Measurements from ENCODE around the genes DDX19B, ST3GAL2, FCSK and CHST4.

- RRBS, result no CpG with 5 or more reads among the region's 15 CpGs
Observed at GRCh38 chr16:69942144-69942666, 8.9 kb upstream of the CLEC18A start.

- RRBS, result under 1% methylated on average over 3 of the region's 31 CpGs
Observed at GRCh38 chr16:70064575-70065411, 49.3 kb upstream of the PDPR start.

DNA sequence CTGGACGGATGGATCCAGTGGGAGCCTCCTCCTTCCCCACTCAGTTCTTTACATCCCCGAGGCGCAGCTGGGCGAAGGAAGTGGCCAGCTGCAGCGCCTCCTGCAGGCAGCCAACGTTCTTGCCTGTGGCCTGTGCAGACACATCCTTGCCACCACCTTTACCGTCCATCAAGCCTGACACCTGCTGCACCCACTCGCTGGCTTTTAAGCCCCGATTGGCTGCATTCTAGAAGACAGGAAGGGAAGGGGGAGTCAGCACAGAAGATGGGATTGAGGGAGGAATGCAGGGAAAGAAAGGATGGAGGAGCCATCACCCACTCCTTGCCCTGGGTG lies 907 bp upstream of the EXOSC6 start:
- RRBS, result no CpG with 5 or more reads among the region's 9 CpGs

GRCh38 chr16:70294612-70295076 lies 4.3 kb upstream of the DDX19B start:
- RRBS, result 97% methylated on average over 5 of the region's 26 CpGs

- RRBS, result 1% methylated on average over 11 of the region's 40 CpGs
Observed at GRCh38 chr16:70298906-70300064, at the start of gene DDX19B. TSS of gene DDX19B (plus strand) at chr16:70299186.

DNA sequence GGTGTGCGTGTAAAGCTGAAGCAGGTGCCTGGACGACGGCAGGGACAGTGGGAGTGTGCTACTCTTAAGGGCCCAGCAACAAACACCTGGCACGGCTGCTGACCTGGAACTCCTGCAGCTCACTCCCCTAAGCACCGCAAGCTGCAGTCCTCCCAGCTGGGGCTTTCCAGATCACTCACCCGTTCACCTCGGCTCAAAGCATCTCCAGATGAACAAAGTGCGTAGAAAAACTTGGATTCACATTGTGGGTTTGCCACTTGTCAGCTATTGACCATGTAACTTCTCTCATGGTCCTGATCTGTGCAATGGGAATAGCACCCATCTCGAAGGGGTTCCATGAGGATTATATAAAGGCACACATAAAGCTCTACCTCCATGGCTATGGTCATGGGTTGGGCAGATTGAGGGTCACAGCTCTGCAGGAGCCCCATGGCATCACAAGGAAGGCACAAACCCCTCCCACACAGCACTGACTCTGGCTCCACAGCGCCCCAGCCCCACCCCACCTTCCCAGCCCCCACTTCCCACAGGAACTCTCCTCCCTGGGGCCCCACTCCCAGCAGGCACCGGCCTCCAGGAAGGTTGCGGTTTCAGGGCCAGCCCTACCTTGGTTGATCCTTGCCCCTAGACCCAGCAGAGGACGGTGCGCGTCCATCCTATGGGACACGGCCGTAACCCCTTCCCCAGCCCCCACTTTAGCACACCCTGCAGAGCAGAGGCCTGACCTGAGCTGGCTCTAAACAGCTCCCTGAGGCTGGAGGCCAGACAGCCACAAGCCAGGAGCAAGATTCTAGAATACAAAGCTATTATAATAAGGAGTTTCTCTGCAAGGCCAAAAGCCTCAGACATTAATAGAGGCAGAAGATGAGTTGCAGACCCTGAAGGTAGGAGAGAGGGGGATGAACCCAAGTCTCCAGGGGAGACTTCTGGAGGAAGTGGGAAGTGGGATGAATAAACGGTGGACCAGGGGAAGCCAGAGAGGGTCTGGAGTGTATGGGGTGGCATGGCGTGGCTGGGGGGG lies 21.8 kb downstream of the ST3GAL2 start:
- RRBS, result no CpG with 5 or more reads among the region's 19 CpGs

DNA sequence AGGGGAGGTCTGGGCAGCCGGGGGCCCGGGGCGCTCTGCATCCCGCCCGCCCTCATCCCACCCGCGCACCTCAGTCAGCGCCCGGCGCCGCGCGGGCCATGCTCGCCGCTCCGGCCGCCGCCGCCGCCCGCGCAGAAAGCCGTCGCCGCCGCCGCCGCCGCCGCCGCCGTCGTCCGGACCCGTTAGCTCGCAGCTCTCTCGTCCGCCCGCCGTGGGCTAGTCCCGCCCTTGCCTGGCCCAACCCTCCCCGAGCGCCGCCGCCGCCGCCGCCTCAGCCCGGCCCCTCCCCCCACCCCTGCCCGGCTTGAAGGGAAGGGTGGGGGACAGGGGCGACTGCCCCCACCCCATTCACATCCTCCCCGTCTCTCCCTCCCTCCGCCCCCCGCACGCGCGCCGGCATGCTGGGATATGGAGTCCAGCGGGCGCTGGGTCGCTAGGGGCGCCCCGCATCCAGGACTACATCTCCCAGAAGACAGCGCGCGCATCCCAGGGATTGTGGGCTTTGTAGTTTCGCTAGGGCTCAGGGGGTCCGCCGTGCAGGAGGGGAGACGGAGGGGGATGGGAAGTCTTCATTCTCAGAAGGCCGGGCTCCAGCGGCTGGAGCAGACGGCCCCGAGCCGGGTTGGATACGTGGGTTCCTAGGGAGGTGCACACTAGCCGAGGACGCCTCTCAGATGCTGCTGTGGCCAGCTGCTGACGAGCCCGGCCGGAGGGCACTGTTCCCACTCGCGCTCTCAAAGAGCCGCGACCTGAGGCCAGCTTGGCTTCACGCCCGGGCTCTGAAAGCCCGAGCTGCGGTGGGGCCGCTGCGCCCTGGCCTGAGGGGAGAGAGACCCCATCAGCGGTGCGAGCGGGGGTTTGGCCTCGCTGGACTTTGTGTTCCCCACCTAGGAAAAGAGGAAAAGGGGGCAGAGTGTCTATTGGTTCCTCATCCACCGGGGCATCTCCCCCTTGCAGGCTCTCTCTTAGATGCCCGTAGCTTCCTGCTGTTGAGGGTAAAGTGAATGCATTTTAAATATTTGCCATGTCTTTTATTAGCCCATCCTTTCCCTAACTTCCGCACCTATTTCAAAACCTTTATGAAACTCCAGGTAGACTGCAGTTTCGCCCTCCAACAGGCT lies at the start of gene ST3GAL2:
TSS of gene ST3GAL2 (minus strand) at position 221 of the 1,121 bp plus-strand sequence.
- RRBS, result 2% methylated on average over 52 of the region's 99 CpGs

- RRBS, result 2% methylated on average over 48 of the region's 77 CpGs
Observed at GRCh38 chr16:70454005-70455117, at the start of gene FCSK. TSS of gene FCSK (plus strand) at chr16:70454595.

DNA sequence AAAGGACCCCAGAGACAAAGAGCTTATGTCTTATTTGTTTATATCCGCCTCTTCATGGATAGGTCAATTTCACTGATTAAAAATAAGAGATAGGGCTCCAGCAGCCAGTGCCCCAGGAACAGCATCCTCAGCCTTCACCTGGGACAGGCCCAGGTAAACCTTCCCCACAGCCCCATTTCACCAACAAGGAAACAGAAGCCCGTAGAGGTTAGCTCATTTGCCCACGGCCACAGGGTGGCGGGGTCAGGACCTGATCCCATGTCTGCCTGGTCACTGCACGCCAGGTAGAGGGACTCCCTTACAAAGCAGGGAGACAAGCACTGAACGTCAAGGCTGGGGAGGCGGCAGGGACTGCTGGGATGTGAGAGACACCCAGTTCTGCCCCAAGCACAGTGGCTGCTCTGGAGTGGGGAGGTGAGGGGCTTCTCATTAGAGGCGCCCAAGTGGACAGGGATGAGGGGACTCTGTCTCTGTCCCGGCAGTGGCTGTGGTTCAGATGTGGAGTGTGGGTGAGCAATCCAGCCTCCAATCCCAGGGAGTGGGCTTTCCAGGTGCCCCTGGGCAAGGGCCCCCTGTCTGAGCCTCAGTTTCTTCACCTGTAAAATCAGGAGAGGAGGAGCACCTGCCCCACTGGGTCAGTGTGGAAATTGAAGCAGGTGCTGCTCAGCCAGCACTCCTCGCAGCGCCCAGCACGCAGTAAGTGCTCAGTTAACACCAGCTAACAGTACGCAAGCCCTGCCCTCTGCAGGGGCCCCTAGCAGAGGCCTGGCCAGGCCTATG lies 3.0 kb downstream of the MTSS2 start:
- RRBS, result no CpG with 5 or more reads among the region's 13 CpGs

GRCh38 chr16:70692303-70693067 lies 6.6 kb upstream of the MTSS2 start:
- RRBS, result 84% methylated on average over 6 of the region's 19 CpGs

DNA sequence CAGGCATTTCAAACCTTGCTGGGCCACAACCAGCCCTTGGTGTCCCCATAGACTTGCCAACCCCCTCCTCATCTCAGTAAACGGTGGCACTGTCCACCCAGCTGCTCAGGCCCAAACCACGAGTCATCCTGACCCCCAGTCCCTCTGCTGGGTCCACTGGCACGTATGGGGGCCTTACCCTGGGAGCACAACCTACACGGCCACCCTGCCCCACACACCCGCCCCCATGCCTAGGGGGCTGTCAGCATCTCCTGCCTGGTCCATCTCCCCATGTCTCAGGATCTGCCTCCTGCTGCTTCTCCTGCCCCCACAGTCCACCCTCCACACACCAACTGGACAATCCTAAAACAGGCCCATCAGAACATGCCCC lies 15.5 kb upstream of the MTSS2 start:
- RRBS, result no CpG with 5 or more reads among the region's 5 CpGs

DNA sequence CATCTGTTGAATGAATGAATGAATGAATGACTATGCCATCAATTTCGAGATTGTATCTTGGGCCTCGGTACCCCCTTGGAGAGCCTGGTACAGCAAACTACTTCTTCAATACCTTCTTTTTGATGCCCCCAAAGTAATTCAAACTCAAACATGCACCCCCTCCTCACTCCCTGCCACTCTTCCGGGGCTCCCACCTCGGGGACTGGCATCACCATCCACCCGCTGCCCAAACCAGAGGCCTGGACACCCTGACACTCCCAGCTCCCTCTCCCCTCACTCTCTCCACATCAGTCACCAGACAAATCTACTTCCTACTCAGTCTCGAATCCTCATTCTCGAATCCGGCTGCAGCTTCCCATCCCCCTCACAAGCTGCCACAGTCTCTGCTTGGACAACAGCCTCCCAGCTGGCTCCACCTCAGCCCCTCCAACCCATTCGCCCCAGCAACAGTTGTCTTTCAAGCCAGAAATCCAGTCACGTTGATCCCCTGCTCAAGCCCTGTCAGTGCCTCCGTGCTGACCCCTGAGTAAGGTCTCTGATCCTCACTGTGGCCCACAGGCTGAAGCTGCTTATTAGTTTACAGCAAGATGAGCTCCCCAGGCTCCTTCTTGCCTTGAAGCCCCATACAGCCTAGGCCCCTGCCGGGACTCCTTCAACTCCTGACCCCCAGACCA lies 44.1 kb upstream of the MTSS2 start:
- RRBS, result no CpG with 5 or more reads among the region's 12 CpGs

DNA sequence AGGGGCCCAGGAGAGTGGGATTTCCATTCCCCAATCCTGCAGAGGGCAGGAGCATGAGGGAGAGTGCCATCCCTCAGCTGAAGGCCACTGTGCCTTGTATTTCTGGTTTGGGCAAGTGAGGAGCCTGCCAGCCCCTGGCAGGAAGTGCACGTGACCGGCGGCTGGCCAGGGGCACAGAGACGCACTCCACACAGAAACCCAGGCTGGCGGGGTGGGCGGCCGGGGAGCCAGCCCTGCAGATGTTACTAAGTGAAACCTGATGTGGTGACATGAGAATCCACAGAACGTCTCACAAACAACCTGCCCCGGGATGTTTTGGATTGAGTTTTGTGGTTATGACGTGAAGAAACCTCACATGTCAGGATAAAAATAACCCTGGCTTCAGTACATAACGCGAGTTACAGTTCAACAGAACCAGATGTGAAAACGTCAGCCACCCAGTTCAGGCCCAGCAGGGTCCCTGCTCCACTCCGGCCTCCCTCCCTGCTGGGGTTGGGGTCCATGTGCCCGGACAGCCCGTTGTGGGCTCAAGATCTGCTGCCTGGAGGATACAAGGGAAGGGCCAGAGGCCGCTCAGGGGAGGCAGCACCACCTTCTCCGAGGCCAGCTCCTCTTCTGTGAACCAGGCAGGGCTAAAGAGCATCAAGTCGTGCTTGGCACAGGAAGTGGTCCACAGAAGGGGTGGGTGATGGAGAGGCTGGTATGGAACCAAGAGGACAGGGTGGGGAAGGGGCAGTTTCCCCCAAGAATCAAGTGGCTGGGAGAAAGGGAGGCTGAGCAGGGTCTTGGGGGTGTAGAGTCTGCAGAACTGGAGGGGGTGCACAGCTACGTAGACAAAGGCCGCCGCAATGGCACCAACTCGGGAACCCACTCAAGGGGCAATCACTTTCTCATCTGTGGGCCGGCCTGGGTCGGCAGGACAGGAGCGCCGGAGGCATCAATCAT lies 51.9 kb upstream of the MTSS2 start:
- RRBS, result 20% methylated on average over 9 of the region's 27 CpGs

- RRBS, result 3% methylated on average over 2 of the region's 14 CpGs
Observed at GRCh38 chr16:71230242-71230567, 317 bp downstream of the HYDIN start.

DNA sequence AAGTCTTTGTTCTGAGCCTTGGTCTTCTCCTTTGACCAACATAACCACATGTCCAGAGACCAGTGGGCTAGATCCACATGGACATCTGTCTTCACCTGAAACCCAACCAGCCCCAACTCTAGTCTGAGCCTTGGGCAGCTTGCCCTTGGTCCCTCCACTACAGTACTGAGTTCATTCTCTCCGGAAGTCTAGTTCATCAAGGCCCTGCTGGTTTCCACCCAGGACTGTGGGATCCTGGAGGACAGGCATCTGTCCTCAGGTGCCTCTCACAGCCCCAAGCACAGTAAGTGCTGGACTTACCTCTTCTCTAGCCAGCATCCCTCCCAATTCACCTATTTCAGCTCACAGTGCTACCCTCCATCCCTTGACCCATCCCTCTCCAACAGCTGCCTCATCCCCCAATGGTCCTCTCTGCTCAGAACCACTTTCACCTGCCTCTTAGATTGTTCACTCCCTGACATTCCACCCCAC lies 26.2 kb downstream of the TLE7 start:
- RRBS, result no CpG with 5 or more reads among the region's 1 CpG

DNA sequence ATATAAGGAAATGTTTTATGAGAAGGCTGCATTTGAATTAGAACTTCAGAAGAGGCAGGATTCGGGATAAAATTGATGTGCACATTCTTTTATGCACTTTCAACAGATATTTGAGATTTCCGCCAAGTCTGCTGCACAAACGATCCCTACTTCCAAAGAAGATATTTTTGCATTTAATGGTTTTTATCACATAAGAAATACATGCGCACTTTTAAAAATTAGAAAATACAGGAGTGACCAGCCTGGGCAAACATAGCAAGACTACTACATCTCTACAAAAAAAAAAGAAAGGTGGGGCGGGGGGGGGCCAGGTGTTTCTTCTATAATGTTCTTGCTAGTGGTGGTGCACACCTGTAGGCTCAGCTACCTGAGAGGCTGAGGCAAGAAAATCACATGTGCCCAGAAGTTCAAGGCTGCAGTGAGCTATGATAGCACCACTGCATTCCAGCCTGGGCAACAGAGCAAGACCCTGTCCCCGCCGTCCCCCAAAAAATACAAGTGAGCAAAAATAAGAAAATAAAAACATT lies 10.8 kb upstream of the CHST4 start:
- RRBS, result no CpG with 5 or more reads among the region's 7 CpGs

GRCh38 chr16:71526005-71527162 lies at the start of gene CHST4:
TSS of gene CHST4 (plus strand) at chr16:71526426.
- RRBS, result no CpG with 5 or more reads among the region's 14 CpGs

GRCh38 chr16:71647358-71647980 lies 21.5 kb downstream of the MARVELD3 start:
- RRBS, result no CpG with 5 or more reads among the region's 10 CpGs

- RRBS, result no CpG with 5 or more reads among the region's 4 CpGs
Observed at GRCh38 chr16:71670372-71671052, 44.5 kb downstream of the MARVELD3 start.

DNA sequence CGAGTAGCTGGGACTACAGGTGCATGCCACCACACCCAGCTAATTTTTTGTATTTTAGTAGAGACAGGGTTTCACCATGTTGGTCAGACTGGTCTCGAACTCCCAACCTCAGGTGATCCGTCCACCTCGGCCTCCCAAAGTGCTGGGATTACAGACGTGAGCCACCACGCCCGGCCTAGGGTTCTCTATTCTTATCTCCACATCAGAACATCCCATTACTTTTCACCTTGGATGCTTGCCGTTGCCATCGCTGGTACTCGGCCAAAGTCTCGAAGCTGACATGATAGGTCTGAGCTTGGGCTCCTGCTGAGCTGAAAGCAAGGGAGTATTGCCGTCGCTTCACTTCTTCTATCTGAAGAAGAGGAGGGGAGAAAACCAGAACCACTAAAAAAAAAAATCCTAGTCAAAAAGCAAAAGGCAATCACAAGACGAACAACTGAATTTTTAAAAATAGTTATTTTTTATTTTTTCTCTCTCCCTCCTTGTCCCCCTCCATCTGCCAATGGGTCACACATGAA lies 40.2 kb downstream of the PHLPP2 start:
- RRBS, result no CpG with 5 or more reads among the region's 14 CpGs

Data from T47D (cell line).